H4 (cell line): ENCODE measurements around a stretch of chr1.

DNA sequence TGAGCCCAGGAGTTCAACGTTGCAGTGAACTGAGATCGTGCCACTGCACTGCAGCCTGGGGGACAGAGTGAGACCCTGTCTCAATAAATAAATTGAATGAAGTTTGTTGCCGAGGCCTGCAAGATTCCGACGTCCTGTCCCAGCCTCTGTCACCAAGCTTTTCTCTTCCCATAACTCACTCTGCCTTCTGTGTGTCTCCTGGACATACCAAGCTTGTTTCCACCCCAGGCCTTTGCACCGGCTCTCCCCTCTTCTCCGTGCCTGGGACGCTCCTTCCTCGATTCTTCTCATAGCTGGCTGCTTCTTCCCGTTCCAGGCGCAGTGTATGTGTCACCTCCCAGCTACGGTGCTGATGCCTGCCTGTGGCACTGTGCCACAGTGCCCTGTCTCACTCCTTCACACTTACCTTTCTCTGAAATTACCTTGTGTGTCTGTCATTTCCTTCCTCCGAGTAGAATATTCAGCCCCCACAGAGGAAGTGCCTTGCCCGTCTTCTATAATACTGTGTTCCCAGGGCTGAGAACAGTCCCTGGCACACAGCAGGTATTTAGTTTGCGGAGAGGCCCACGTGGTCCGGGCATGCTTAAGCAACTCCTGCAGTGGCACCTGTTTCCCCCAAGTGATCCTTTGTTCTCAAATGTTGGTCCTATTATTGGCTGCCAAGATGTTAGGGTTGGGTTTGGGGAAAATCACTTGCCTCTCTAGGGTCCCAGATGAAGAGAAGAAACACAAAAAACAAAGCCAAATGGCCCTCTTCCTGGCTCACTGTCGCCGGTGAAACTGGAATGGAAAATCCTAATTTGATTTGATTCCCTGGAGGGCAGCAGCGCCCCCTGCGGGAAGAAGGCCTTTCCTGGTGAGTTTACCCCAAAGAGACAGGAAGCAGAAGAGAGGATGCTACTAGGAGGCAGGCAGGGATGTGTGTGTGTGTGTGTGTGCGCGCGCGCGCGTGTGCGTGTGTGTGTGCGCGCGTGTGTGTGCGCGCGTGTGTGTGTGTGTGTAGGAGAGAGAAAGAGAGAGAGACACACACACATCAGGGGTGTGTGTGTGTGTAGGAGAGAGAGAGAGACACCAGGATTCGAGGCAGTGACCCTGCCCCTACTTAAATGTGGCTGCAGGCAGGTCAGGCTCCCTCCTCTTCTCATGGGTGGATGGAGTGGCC, 3.4 kb upstream of the SELENON start:
- RAMPAGE, long total RNA: no peak

- RAMPAGE, long total RNA: no peak
Measured at GRCh38 chr1:25807473-25808412, 7.8 kb downstream of the SELENON start.

GRCh38 chr1:25816090-25816762, 3.5 kb upstream of the MTFR1L start:
- RAMPAGE, long total RNA: no peak

- RAMPAGE, long total RNA: no peak
Measured at GRCh38 chr1:25816763-25817280, 2.9 kb upstream of the MTFR1L start.

DNA sequence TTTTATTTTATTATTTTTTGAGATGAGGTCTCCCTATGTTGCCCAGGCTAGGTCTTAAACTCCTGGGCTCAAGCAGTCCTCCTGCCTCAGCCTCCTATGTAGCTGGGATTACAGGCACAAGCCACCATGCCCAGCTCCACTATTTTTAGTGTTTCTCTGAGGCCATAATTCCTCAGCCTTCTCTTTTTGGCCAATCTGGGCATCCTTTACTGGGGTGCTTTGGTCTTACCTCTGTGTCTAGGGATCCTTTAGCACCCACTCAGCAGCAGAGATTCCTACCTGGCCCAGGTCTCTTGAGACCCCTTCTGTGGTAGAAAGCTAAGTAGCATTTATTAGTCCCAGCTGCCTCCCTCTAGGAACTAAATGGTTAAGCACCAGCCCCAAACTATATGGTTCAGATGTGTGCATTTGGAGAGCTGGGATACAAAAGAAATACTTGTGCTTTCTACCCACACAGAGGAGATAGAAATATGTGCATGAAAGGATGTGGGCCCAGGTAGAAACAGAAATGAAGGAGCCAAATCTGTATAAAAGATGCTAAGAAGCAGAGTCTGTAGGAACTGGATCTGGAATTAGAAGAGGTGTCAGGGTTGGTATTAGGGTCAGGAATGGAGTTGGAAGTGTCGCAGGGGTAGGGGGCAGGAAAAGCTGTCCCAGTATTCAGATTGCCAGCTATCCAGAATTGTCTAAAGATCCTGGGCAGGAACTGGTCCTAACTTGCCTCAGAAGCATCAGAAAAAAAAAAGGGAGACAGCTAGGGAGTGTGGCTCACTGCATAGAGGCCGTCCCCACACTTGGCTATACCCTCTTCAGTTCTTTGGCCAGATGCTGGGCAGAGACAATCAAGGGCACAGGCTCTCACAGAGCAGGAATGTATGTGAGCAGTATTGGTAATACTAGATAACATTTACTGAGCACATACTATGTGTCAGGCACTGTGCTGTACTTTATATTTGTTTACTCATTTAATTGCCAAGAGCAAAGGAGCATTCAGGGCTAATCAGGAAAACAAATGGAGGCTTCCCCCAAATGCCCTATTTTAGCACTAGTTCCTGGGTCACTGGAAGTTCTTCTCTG, 4.6 kb downstream of the MTFR1L start:
- RAMPAGE, long total RNA: no peak

GRCh38 chr1:25923144-25923660, 17.0 kb upstream of the STMN1 start:
- RAMPAGE, long total RNA: no peak

GRCh38 chr1:25961706-25962078, 36.2 kb downstream of the PAFAH2 start:
- RAMPAGE, long total RNA: no peak

- RAMPAGE, long total RNA: no peak
Measured at GRCh38 chr1:26072850-26073323, 5.5 kb upstream of the TRIM63 start.

DNA sequence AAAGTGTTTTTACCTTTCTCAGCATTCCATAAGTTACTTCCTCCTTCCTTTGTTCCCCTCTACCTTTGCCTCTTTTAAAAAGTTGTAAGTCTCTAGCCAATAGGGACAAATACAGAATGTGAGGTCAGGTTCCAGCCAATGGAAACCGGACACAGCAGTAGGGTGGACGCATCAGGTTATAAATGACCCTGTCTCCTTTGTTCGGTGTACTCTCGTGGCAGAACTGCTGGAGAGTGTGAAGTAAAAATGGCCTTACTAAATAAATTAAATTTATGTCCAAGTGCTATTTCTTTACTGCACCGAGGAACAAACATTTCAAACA, 18.1 kb upstream of the PDIK1L start:
- RAMPAGE, long total RNA: no peak

DNA sequence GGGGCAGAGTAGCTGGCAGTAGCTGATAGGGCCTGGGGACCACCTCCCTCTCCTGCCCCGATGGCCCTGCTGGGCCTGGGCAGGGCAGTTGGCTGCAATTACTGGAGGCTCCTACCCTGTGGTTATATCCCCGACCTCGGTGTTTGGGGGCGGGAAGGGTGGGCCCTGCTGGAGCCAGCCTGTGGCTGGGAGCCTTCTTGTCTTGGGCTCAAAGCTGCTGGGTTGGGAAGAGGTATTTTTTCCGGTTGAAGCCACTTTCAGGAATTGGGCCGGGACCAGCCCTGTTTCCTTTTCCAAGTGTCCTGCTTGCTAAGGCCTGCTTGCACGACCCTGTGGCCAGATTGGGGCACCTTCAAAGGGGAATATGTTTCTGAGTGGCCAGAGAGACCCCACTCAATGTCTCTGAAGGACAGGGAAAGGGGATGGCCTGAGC, 1.8 kb downstream of the FAM110D start:
- RAMPAGE, long total RNA: no peak

DNA sequence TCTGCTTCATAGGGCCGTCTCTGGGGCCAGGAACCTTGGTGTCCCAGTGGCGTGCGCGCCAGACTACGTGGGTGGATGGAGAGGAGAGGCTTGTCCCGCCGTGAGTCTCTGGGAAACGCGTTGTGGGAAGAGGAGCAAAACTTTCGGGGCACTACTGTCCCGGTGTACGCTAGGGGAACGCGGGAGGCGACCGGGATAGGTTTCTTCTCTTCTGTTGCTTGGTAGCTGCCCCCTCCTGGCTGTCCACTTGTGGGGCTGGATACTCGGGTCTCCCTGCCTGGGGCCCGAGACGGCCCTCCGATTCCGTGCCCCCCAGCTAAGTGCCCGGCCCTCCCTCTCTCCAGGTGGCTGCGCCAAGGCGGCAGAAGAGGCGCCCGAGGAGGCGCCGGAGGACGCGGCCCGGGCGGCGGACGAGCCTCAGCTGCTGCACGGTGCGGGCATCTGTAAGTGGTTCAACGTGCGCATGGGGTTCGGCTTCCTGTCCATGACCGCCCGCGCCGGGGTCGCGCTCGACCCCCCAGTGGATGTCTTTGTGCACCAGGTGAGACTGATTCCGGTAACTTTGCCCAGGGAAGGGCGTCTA, 516 bp downstream of the LIN28A start:
- RAMPAGE, long total RNA: no peak

DNA sequence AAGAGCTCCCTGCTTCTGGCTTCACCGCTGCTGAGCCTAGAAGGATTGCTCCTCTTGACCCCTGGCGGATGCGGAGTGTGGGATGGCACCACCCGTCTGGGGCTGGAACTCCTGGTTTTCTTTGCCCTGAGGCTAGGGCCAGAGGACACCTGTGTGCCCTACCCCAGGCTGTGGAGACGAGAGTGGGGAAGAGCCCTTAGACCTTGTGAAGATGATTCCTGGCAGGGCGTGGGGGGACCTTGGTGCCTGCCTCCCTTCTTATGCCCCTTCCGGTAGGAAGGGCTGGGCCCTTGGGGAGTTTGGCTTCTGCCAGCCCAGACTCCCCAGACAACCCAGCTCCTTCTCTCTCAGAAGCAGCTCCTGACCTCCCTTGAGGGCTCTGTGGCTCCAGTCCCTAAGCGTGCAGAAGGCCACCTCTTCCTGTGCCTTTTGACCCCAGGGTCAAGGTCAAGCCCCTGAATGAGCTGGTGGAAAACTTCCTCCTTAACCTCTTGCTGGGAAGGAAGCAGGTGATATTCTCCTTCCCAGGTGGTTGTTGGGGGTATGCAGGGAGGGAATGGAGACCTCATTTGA, 919 bp downstream of the RPS6KA1 start:
- RAMPAGE, long total RNA: no peak

GRCh38 chr1:26531602-26532343, 2.2 kb downstream of the RPS6KA1 start:
- RAMPAGE, long total RNA: no peak

DNA sequence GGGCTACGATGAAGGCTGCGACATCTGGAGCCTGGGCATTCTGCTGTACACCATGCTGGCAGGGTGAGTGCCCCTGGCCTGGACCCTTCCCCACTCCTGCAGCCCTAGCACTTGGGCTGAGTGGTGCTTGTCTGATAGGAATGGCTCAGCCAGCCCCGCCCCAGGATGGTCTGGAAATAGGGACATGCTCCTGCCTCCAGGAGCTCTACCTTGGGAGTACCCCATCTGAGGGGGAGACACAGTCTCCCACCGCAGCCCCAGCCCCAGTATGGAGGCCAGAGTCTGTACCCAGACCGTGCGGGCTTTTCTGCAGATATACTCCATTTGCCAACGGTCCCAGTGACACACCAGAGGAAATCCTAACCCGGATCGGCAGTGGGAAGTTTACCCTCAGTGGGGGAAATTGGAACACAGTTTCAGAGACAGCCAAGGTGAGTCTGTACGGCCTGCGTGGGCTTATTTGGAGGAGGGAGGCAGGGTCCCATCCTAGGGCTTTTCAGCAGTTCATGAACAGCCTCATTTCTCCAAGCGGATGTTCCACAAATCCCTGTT, 42.4 kb downstream of the RPS6KA1 start:
- RAMPAGE, long total RNA: no peak

GRCh38 chr1:26696603-26697449, 1.0 kb downstream of the ARID1A start:
- RAMPAGE, long total RNA: no peak

- RAMPAGE, long total RNA: no peak
Measured at GRCh38 chr1:26752164-26752951, 35.4 kb upstream of the PIGV start.

GRCh38 chr1:26768666-26769291, 19.0 kb upstream of the PIGV start:
- RAMPAGE, long total RNA: no peak

DNA sequence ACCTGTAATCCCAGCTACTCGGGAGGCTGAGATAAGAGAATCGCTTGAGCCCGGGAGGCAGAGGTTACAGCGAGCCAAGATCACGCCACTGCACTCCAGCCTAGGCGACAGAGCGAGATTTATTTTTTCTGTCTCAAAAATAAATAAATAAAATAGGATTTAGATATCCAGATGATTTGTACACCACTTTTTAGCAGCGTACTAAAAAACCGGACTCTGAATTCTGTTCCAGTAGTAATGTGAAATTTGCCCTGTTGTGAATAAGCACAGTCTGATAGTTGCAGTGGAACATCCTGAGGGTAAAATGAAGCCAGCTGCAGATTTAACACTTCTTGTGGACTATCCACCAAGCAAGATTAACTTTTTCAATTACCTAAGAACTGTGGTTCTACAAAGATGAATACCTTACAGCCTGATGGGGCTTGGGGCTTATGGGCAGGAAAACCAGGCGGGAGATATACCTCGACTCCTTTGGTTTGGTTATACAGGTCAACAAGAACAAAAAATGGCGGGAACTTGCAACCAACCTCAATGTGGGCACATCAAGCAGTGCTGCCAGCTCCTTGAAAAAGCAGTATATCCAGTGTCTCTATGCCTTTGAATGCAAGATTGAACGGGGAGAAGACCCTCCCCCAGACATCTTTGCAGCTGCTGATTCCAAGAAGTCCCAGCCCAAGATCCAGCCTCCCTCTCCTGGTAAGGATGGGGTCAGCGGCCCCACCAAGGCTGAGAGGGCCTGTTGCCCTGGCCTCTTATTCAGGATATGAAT, 16.9 kb upstream of the PIGV start:
- RAMPAGE, long total RNA: no peak

- RAMPAGE, long total RNA: no peak
Measured at GRCh38 chr1:26774103-26775201, 13.3 kb upstream of the PIGV start.

DNA sequence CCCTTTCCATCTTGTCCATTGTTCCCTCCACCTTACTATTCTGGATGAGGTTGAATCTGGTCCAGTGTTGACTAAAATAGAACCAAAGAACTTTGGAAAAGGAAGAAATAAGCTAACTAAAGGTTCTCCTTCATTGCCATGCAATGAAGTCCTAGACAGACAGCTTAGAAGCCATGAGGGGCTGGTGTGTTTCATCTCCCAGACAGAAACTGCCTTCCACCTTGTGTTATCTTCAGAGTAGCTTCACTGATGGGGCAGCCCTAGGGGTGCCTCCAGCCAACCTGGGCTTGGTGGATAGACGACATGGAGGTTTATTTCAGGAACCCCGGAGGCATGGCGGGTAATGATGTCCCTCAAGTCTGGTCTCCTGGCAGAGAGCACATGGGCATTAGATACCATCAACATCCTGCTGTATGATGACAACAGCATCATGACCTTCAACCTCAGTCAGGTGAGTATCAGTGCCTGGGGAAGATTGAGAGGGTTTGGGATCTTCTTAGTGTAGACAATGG, 12.4 kb upstream of the PIGV start:
- RAMPAGE, long total RNA: no peak